H1 (cell line): ENCODE measurements around the gene MARF1.

DNA sequence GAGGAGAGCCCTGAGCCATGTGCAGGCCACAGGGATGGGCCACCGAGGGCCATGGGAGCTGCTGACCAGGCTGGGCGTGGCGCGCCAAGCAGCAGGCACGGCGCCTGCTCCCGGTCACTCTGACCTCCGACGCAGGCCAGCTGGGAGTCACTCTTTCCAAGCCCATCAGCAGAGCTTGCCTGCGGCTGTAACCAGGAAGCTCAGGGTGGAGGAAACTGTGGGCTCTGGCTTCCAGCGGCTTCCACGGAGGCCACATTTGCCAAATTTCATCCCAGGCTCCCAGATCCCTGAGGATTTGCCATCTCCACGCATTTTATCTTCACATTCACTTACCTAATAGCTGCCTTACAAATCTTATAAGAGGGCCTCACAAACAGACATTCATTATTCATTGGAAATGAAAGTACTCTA is 259.8 kb downstream of the PARN start:
- RRBS: no CpG with 5 or more reads among the region's 13 CpGs
CAGE:
- cytosol, long polyA plus RNA: no peak
- long polyA plus RNA: no peak
- nucleus, long polyA plus RNA: no peak

DNA sequence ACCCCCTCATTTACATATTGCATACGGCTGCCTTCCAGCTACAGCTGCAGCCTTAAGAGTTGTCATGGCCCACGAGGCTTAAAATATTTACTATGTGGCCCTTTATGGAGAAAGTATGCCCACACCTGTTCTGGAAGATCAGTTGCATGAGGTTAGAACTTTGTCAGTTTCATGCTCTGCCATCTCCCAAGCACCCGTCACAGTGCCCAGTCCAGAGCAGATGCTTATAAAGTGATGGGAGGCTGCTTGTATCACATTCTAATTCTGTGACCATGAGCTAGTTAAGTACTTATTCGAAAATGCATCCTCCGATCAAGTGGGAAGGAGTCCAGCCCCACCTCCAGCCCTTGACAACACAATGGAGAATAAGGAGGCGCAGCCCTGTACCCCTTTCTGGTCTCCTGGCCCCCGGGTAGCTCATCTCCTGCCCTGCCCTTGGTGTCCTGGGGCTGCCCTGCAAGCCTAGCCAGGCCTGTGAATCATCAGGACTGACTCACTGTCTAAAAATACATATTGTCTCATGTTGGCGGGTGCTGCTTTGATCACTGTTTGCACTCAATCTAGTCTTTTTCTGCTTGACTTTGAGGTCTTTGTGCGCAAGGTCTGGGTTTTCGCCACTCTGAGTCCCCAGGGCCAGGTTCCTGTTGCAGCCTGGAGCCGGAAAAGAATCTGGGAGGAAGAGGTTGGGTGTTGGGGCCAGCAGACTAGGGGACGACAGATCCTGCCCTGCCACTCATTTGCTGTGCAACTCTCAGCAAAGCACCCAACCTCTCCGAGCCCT is 230.8 kb downstream of the PARN start:
- RRBS: no CpG with 5 or more reads among the region's 13 CpGs
CAGE:
- cytosol, long polyA plus RNA: no peak
- long polyA plus RNA: no peak
- nucleus, long polyA plus RNA: no peak

DNA sequence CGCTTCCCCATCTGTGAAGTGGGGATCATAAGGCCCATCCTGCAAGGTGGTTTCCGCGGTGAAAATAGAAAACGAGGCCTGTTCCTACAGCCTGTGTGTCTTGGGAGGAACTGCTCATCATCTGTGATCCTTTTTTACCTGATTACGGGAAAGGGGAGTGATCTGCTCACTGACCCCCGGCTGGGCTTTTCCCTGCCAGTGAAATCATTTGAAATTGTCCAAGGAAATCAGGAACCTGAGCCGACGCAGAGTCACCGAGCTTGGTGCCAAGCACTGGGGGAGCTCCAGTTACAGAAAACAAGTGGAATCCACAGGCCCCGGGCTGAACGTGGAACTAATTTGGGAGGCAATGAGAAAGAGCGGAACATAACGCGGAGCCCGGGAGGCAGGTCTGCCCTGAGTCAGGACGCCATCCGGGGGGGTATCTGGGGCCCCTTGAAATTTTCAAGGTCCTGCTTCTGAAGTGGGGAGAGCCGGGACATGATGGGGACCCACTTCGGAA is 230.1 kb downstream of the PARN start:
- RRBS: 90% methylated on average over 7 of the region's 19 CpGs
CAGE:
- cytosol, long polyA plus RNA: no peak
- long polyA plus RNA: no peak
- nucleus, long polyA plus RNA: no peak

DNA sequence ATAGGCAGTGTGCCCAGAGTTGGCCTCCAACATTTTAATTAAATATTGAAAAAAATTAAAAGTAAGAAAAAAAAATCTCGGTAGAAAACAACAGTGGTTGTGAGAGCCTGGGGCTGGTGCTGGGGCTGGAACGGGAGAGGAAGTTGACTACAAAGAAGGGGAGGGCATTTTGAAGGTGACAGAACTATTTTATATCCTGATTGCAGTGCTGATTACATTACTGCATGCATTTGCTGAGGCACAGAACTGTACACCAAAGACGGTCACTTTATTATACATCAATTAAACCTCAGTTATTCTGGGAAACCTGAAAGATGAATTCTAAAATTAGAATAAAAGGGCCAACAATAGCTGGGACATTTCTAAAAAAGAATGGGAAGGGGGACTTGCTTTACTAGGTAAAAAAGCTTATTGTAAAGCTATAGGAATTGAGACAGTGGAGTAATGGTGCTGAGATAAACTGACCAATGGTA is 142.4 kb downstream of the PARN start:
- RRBS: no CpG with 5 or more reads among the region's 3 CpGs
CAGE:
- cytosol, long polyA plus RNA: no peak
- long polyA plus RNA: no peak
- nucleus, long polyA plus RNA: no peak

DNA sequence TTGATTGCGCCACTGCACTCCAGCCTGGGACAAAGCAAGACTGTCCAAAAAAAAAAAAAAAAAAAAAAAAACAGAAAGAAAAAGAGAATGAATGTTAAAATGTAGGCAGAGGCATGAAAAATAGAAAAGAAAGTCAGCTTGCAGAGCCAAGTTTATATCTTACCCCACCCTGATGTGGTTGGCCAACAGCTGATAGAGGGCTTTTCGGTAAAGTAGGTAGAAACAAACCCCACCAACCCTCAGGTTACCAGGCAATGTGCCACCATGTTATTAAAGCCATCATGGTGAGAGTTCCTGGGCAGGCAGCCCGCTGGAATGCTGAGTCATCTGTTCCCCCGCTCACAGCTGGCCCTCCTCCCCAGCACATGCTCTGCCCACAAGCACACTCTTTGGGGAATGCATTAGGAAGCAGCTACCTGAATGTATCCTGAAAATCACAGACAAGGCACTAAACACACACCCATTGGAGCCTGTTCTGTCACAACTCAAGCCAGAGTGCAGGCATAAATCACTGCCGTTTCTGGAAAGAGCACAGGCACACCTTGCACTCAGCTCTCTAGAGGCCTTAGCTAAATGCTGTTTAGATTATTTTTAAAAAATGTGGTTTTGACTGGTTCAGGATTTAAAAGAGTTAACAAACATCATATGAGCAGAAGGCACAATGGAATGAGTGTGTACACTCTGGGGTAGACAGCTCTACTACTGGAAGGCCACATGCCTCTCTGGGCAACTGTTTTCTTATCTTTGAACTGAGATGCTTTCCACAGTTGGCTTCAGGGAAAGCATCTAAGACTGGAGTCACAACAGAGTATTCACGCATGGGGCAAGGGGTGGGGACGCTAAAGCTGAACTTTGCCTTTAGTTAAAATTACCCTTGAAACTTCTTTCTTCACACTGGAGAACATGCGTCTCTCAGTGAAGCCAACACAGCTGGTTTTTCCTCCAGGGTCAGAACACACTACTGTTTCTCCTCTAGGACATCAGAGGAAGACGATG is 128.4 kb downstream of the PARN start:
- RRBS: no CpG with 5 or more reads among the region's 9 CpGs
CAGE:
- cytosol, long polyA plus RNA: no peak
- long polyA plus RNA: no peak
- nucleus, long polyA plus RNA: no peak

- RRBS: no CpG with 5 or more reads among the region's 9 CpGs
CAGE:
- cytosol, long polyA plus RNA: no peak
- long polyA plus RNA: no peak
- nucleus, long polyA plus RNA: no peak
Measured at GRCh38 chr16:14672378-14673091, 21.6 kb downstream of the PLA2G10 start.

DNA sequence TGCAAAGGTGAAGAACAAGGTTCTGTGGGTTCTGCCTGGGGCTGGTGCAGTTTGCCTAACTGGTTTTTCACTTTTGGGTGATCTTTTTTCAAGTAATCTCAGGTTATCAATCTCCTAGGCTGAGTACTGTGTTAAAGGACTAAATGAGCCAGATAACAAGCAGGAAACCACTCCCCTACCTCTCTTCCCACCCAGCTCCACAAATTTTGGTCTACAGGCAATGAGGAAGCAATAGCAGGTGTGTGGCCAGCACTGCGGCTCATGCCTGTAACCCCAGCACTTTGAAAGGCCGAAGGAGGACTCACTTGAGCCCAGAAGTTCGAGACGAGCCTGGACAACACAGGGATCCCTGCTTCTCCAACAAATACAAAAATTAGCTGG is 1.9 kb upstream of the NTAN1 start:
- RRBS: no CpG with 5 or more reads among the region's 4 CpGs
CAGE:
- cytosol, long polyA plus RNA: no peak
- long polyA plus RNA: no peak
- nucleus, long polyA plus RNA: no peak

- RRBS: no CpG with 5 or more reads among the region's 12 CpGs
CAGE:
- cytosol, long polyA plus RNA: no peak
- long polyA plus RNA: no peak
- nucleus, long polyA plus RNA: no peak
Measured at GRCh38 chr16:15127290-15127587, 33.2 kb upstream of the RRN3 start.

DNA sequence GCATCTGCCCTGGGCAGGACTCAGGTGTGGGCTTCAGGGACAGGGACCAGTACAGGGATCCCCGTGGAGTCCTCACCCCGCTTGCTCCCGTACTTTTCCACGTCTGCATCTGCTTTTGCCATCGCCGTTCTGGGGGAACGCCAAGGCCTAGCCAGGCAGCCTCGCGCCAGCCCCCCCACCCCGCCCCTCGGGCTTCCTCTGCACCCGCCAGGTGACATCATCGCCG is 48.4 kb upstream of the RRN3 start:
- RRBS: no CpG with 5 or more reads among the region's 14 CpGs
CAGE:
- cytosol, long polyA plus RNA: no peak
- long polyA plus RNA: no peak
- nucleus, long polyA plus RNA: no peak

DNA sequence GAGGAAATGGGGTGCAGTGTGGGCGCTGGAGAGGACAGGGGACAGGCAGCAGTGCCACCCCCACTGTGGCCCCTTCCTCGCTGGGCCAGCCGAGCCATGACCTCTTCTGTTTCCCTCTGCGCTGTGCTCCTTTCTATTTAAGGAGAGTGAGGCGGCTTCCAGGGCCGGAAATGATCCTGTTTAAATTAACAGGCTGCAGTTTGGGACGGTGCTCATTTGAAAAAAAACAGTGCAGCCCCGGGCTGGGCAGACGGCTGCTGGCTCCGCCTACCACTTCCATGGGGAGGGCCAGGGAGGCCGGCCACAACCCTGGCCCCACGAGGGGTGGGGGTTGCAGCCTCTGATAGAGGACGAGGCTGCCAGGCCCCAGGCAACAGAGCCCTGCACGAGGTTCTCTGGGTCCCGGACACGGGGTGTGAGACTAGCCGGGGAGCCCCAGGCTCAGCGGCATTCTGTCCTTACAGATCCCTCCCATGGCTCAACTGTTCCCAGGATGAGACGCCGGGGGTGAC is 50.2 kb upstream of the RRN3 start:
- RRBS: 62% methylated on average over 4 of the region's 20 CpGs
CAGE:
- cytosol, long polyA plus RNA: no peak
- long polyA plus RNA: no peak
- nucleus, long polyA plus RNA: no peak

GRCh38 chr16:15493821-15494172 is 59.4 kb downstream of the BMERB1 start:
- RRBS: no CpG with 5 or more reads among the region's 3 CpGs
CAGE:
- cytosol, long polyA plus RNA: no peak
- long polyA plus RNA: no peak
- nucleus, long polyA plus RNA: no peak

DNA sequence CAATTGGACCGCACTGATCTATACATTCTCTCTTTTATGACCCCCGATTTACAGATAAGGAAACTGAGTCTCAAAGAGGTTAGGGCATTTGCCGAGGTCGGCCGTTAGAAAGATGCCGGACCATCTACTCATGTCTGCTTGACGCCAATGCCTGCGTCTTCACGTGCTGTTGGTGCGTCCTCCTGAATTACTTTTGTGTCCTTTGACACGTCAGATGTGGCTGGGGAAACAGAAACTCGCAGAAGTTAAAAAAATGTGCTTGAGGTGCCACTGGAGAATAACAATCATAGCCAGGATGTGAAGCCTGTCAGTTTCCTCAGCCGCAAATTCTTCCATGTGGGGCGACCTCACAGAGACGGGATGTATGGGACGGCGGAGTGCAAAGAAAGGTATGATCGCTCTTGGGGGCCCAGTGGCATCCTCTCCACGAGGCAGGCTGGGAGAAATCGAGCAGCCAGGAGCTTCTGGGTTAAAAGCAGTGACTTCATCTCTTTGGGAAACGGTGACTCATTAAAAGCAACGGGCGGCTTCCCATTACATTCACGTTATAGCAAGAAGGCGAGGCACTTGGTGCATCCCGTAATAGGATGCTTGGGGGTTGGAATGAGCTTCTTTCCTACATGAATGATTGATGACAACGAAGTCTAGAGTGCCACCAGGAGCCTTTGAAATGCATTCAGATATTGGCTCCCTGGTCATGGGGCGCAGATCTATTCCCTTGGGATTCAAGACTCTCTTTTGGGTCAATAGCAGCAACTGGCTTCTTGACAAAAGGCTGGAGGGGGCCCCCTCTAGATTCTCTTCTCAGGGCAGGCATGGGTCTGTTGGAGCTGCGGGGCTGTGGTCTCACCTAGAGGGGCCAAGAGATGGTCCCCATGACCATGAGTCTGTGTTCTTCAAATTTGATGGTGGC is 67.9 kb downstream of the BMERB1 start:
- RRBS: no CpG with 5 or more reads among the region's 29 CpGs
CAGE:
- cytosol, long polyA plus RNA: no peak
- long polyA plus RNA: no peak
- nucleus, long polyA plus RNA: no peak

- RRBS: no CpG with 5 or more reads among the region's 11 CpGs
CAGE:
- cytosol, long polyA plus RNA: no peak
- long polyA plus RNA: no peak
- nucleus, long polyA plus RNA: no peak
Measured at GRCh38 chr16:15605983-15606722, 36.8 kb downstream of the MARF1 start.

DNA sequence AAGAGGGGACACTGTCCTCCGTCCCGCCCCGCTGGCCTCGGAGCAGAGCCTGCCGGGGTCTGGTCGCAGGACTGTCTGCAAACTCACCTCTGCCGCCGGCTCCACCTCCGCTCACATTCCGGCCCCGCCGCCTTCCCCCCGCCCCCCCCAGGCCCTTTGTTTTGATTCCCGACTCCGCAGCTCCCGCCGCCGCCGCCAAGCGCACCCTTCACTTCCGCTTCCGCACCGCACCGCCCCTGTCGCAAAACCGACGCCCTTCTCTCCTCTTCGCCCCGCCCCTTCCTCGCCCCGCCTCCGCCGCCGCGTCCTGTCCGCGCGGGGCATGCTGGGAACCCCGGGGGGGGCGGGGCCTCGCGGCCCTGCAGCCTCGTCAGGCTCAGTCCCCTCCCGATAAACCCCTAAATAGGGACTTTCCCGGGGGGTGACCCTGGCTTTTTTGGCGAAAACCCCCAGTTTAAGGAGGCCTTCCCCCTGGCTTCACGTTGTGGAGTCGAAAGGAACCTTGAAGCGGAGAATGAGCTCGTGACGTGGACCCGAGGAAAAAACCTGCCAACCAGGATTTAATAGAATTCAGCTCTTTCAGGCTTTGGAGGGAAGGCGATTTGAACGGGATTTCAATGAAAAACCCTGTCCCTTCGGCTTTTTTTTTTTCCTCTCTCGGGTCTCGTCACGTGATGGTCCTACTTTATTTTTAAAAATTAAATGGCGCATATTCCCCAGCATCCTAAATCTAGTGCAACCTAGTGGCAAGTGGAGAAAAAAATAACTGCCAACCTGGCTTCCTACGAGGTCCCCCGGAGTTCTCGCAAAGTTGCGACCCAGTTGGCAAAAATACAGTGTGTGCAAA is at the start of gene MARF1:
Gene MARF1 (minus strand): TSS at position 224 of the 847 bp plus-strand sequence.
- RRBS: 4% methylated on average over 11 of the region's 63 CpGs
CAGE:
- cytosol, long polyA plus RNA: start-site peak on the minus strand centred at position 112 of the sequence, 19 bp wide, 59 reads
- long polyA plus RNA: start-site peak on the minus strand centred at position 135 of the sequence, 30 bp wide, 87 and 109 reads in 2 replicates
- nucleus, long polyA plus RNA: start-site peak on the minus strand centred at position 123 of the sequence, 35 bp wide, 174 reads

- RRBS: no CpG with 5 or more reads among the region's 6 CpGs
CAGE:
- cytosol, long polyA plus RNA: no peak
- long polyA plus RNA: no peak
- nucleus, long polyA plus RNA: no peak
Measured at GRCh38 chr16:15885620-15886358, 2.6 kb downstream of the CEP20 start.

- RRBS: no CpG with 5 or more reads among the region's 11 CpGs
CAGE:
- cytosol, long polyA plus RNA: no peak
- long polyA plus RNA: no peak
- nucleus, long polyA plus RNA: no peak
Measured at GRCh38 chr16:16036306-16036863, 87.0 kb downstream of the ABCC1 start.

GRCh38 chr16:16048060-16048432 is 98.6 kb downstream of the ABCC1 start:
- RRBS: no CpG with 5 or more reads among the region's 10 CpGs
CAGE:
- cytosol, long polyA plus RNA: no peak
- long polyA plus RNA: no peak
- nucleus, long polyA plus RNA: no peak

DNA sequence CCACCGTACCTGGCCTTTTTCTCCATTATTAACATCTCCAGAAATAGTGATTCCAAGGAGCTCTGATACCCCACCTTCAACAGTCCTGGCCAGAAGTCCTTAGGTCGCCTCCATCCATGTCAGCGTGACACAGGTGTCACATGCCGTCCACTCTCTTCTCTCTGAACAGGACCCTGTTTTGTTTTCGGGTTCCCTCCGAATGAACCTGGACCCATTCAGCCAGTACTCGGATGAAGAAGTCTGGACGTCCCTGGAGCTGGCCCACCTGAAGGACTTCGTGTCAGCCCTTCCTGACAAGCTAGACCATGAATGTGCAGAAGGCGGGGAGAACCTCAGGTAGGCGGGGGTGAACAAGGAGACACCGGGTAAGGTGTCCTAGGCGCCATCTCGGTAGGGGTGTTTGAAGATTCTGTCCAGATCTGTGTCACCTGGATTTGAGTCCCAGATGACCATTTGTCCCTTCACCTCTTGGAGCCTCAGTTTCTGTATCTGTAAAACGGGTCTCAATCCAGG is 86.9 kb downstream of the ABCC6 start:
- RRBS: no CpG with 5 or more reads among the region's 15 CpGs
CAGE:
- cytosol, long polyA plus RNA: no peak
- long polyA plus RNA: no peak
- nucleus, long polyA plus RNA: no peak

DNA sequence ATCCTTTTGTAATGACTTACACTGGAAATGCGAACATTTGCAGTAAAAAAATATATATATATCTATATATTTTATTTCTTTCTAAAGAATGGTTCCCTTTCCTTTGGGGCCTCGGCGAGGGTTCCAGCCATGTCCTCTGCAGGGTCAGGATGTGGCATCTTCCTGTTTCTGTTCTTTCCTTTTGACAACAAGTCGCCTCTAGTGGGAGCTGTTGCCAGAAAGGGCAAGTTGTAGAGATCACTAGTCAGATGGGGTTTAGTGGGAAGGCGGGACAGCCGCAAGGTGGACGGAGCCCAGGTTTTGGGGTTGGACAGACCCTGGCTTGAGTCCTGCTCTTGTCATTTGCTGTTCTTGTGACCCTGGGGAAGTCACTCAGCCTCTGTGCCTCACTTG is 80.3 kb downstream of the ABCC6 start:
- RRBS: no CpG with 5 or more reads among the region's 7 CpGs
CAGE:
- cytosol, long polyA plus RNA: no peak
- long polyA plus RNA: no peak
- nucleus, long polyA plus RNA: no peak

- RRBS: no CpG with 5 or more reads among the region's 5 CpGs
CAGE:
- cytosol, long polyA plus RNA: no peak
- long polyA plus RNA: no peak
- nucleus, long polyA plus RNA: no peak
Measured at GRCh38 chr16:16159241-16159736, 64.0 kb downstream of the ABCC6 start.